Mononuclear cell (primary cell): ENCODE data around the gene BACE1.

- RRBS, result no CpG with 5 or more reads among the region's 8 CpGs
Observed at GRCh38 chr11:117238504-117239211, 6.2 kb downstream of the RNF214 start.

DNA sequence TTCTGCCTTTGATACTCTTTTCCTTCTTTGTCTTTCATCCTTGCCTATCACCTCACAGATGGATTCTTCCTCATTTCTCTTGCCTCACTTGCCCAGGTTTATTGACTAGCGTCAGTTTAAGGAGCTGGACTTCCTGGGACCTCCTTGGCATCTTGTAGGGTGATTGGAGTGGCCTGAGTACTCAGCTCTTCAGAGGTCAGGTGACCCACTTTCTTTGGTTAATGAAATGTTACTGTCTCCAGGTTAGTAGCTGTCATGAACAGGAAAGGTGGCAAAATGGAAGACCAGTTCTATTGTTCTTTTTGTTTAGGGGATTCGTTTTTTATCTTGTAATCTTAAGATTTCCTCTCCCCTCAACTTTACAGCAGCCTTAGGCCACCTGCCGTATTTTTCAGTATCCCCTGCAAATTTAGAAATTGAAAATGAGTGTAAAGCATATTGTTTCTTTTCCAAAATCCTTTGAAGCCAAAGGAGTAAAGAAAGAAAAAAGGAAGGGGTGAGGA is 29.4 kb downstream of the BACE1 start:
- RRBS, result no CpG with 5 or more reads among the region's 3 CpGs

GRCh38 chr11:117314740-117315113 is 1.3 kb downstream of the BACE1 start:
- RRBS, result 12% methylated on average over 5 of the region's 9 CpGs

GRCh38 chr11:117315574-117316659 is at the start of gene BACE1:
BACE1 (minus strand) TSS chr11:117316256.
- RRBS, result 4% methylated on average over 34 of the region's 75 CpGs

- RRBS, result no CpG with 5 or more reads among the region's 3 CpGs
Observed at GRCh38 chr11:118046625-118046991, 30.3 kb upstream of the TMPRSS4 start.

DNA sequence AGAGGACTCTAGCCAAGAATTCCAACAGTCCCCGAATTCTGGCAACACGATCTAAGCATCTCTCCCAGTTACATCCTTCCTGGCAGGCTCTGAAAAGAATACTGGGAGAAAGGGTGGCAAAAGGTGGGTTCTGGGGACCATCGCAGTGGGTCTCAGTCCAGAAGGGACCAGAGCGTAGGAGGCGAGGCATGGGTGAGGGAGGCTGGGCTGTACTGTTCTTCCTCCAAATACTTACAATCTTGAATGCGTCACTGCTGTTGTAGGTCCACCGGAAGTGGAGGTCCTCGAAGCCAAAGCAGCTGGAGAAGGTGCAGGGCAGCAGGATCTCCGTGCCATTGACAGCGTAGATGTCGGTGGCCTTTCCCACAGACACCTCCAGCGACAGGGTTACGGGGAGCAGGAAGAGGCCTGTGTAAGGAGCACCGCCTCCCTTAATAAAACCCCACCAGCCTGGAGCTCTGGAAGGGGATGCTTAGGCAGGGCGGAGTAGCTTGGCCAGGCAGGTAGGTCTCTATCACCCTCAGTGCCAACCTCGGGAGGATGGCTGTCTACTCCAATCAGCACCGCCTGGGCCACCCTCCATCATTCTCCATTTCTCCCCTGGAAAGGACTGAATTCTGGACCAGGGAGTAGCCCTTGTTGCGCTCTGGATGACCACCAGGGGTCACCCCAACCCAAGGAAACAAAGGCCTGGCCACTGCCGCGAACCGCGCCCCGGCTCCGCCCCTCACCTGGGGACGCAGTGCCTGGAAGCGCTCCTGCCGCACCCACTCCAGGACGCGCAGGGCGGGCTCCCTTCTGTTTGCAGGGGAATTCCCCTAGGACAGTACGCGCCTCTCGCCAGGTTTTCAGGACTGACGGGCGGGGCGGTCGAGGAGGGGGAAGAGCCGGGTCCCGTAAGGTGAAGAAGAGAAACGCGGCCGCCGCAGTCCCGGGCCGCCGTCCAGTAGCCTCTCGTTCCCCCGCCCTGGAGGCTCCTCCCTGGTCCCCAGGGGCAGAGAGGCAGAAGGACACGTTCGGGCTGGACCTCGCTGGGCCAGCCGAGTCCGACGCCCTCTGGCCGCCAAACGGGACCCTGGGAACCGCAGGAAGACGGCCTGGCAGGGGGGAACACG is 7.4 kb downstream of the SCN4B start:
- RRBS, result 3% methylated on average over 13 of the region's 59 CpGs

DNA sequence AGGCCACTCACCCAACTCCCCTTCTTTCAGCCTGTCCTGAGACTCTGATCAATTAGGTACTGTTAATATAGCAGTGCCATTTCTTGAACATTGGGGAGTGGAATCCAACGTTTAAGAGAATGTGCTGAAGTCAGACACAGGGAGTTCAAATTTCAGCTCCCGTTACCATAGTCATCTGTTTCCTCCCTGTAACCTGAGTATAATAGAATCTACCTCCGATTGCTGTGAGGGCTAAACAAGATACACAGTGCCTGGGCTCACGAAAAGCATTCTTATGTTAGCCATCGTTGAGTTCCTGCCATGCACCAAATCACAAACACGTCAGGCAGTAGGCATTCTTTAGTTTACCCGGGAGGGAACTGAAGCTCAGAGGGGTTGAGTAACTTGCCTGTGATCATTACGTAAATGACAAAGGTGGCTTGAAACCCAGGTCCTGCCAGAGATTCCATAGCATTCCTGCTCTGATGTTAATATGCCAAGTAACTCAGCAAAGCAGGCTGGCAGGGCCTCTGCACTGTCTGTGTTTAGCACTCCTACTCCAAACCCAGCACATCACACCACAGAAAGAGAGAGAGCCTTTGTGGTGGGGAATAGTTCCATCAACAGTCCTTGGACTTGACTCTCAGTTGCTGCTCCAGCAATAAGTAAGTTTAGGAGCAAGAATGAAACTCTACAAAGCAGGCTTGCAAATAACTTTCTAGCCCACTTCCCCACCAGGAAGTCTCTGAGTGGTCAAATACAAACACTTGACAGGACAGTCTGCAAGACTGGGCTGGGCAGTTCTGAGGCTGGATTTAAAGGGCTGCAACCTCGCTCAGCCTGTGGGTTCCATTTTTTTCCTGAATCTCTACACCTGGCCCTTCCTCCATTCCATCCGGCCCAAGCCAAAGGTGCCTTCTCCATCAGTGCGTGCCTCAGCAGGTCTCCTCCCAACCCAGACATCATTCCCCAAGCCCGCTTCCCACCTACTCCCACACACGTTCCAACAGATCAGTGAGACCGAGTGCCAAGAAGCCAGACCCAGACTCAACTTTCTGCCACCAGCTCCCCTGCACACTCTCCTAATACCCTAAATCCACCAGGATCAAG is 1.2 kb downstream of the SCN2B start:
- RRBS, result no CpG with 5 or more reads among the region's 14 CpGs

DNA sequence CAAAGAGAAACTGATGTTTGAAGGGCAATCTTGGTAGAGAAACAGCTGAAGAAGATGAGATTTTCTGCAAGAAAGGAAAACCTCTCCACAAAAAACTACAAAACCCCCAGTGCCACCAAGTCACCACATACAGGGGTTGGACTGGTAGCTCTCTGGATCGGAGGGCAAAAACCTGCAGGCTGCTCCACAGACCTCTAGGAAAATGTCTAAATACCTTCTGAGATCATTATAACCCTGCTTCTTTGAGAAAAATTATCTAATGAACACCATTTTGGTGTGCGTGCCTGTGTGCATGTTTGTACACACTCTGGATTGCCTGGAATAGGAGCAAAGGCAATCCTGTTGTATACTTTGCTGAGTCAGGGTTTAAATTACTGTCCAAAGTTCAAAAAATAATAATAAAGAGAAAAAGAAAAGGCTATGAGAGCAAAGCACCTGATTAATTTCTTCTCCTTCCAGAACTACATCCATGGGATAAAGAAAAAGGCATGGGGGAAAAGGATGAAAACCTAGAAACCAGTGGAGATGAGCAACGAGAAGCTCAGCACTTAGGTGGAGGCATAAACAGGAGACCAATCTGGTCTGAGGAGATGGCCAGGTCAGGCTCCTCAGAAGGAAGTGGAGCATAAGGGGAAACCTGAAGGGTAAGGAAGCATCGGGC is 11.0 kb downstream of the JAML start:
- RRBS, result no CpG with 5 or more reads among the region's 4 CpGs

DNA sequence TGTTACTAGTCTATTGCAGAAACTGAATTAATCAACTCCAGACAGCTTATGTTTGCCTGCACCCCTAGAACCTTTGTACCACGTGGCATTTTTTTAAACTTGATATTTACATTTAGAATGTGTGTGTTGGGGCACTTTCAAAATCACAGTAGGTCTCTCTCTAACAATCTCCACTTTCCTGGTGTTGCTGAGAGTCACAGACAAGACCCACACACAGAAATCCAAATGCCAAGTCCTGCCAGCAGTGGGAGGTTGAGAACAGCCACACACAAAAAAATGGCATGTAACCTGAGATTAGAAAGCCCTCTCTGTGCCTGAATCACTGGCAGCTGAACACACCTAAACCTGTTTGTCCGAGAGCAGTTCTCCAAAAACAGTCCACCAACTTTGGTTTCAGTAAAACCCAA is 532 bp downstream of the MPZL2 start:
- RRBS, result no CpG with 5 or more reads among the region's 2 CpGs

DNA sequence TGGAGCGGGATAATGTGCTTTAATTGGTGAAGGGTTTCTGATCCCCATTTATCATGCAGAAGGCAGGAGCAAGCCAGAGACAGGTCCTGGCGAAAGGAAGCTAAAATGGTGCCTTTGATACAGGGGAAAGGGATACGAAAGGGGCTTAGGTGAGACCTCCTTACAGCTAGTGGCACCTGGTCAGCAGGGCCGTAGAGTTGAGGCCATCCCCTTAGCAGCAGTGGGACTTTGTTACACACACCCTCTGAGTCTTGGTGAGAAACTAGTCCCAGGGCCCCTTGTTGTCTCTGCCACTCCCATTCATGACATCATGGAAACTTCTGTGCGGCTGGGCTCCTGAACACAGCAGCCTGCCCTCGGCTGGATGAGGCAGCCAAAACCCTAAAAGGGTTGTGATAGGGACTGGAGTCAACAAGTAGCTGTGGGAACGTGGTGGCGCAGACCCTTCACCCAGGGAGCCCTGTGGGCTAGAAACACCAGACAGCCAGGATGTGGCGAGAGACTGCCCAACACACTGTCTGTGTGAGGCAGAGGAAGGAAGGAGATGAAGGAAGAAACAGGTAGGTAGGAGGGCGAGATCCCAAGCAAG is 4.0 kb downstream of the CD3D start:
- RRBS, result no CpG with 5 or more reads among the region's 10 CpGs

GRCh38 chr11:118415731-118416235 is 14.4 kb downstream of the ATP5MG start:
- RRBS, result no CpG with 5 or more reads among the region's 1 CpG

GRCh38 chr11:118435835-118436304 is 422 bp upstream of the KMT2A start:
- RRBS, result 3% methylated on average over 19 of the region's 41 CpGs

GRCh38 chr11:118500811-118501181 is 26.5 kb upstream of the TTC36 start:
- RRBS, result no CpG with 5 or more reads among the region's 5 CpGs

- RRBS, result no CpG with 5 or more reads among the region's 51 CpGs
Observed at GRCh38 chr11:118530008-118530813, 781 bp upstream of the TMEM25 start.

- RRBS, result no CpG with 5 or more reads among the region's 1 CpG
Observed at GRCh38 chr11:118587838-118588405, 15.7 kb downstream of the ARCN1 start.

DNA sequence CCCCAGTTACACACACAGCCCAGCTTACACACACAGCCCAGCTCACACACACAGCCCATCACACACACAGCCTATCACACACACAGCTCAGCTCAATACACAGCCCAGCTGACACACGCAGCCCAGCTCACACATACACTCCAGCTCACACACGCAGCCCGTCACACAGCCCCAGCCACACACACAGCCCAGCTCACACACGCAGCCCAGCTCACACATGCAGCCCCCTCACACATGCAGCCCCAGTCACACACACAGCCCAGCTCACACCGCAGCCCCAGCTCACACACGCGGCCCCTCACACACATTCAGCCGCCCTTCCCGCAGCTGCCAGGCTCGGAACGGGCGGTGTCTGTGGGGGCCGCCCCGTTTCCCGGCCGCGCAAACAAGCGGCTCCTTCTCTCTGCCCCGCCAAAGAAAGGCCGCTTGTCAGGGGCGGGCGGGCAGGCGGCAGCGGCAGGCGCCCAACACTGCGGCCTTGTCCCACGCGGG is 1.9 kb downstream of the PHLDB1 start:
- RRBS, result no CpG with 5 or more reads among the region's 28 CpGs

GRCh38 chr11:118620544-118620881 is 13.1 kb downstream of the PHLDB1 start:
- RRBS, result 32% methylated on average over 2 of the region's 5 CpGs

- RRBS, result no CpG with 5 or more reads among the region's 17 CpGs
Observed at GRCh38 chr11:118688233-118688905, 8.9 kb upstream of the TREH start.

DNA sequence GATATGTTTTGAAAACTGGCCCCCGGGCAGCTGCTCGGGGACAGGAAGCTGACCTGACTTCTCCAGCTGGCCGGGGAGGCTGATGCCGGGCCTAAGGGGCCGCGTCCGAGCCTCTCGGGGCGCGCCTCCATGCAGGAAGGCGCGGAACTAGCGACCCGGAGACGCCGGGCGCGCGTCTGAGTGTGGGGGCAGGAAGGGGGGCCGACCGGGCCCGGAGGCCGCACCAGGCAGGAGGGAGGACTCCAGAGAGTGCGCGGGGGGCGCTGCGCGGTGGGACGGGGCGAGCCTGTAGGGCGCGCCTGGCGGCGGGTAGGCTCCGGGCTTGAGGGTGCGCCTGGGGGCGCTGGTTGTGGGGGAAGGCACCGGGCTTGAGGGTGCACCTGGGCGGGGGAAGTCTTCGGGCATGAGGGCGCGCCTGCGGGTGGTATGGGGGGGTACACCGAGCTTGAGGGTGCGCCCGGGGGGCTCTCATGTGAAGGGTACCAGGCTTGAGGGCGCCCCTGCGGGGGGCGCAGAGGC is 662 bp upstream of the DDX6 start:
- RRBS, result 2% methylated on average over 34 of the region's 49 CpGs

- RRBS, result no CpG with 5 or more reads among the region's 4 CpGs
Observed at GRCh38 chr11:118822949-118823317, 32.0 kb upstream of the DDX6 start.